T-cell (primary cell): ENCODE measurements around the genes PTPRO and CAPZA3.

- PRO-cap, 7 experiments = no peak in any of the 7 experiments
Observed at GRCh38 chr12:14849598-14850169, 6.4 kb upstream of the ART4 start.

DNA sequence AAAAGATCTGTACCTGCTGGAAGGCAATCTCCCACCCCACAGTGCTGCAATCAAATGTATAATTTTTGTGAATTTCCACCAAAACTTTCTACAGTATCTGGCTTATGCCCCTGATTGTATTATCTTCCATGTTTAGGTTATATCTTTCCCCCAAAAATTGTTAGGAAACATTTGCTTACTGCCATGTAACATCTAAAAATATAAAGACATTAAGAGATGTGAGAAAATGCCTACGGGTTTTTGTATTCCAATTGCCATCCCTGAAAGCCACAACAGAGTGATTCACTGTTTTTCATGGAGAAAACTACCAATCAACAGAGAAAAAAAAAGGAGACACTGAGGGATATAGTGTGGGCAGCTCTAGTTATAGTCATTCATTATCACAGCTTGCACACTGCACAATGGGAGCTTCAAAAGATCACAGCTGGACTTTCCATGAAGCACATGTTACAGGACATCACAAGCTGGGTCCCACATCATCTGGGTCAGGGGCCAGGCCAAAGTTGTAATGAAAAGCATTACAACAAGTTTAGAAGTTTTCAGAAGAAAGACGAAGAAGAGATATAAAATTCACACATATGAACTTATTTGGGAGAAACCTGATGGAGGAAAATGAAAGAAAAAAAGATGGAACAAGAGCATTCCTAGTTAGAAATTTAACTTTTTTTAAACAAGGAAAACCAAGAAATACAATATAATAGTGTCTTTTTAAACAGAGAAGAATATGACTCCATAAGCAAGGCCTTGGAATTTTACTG lies 41.6 kb downstream of the RERG start:
- PRO-cap, 7 experiments = no peak in any of the 7 experiments

- PRO-cap, 7 experiments = no peak in any of the 7 experiments
Observed at GRCh38 chr12:15322279-15323216, at the start of gene PTPRO. Gene PTPRO, plus strand, starts transcription at chr12:15322508.

- PRO-cap, 7 experiments = peak in 7 of 7 experiments; most common plus-strand start chr12:15546356 (in 2); most common minus-strand start chr12:15546599 (in 7)
Observed at GRCh38 chr12:15546138-15547006, 224.1 kb downstream of the PTPRO start.

DNA sequence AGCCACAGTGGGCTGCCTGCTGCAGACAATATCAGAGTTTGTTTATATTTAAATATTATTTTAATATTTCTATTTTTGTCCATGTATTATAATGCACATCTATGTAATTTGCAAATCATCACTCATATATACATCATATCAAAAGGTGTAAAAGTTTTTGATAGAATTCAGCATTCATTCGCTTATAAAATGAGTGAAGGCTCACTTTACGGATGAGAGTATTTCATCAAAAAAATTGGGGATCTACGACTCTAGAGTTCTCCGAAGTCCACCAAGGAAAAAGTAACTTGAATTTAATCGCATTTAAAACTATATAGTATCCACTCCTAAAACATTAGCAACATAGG lies 790 bp upstream of the STRAP start:
- PRO-cap, 7 experiments = no peak in any of the 7 experiments

- PRO-cap, 7 experiments = no peak in any of the 7 experiments
Observed at GRCh38 chr12:15995079-15996221, 84.3 kb downstream of the DERA start.

DNA sequence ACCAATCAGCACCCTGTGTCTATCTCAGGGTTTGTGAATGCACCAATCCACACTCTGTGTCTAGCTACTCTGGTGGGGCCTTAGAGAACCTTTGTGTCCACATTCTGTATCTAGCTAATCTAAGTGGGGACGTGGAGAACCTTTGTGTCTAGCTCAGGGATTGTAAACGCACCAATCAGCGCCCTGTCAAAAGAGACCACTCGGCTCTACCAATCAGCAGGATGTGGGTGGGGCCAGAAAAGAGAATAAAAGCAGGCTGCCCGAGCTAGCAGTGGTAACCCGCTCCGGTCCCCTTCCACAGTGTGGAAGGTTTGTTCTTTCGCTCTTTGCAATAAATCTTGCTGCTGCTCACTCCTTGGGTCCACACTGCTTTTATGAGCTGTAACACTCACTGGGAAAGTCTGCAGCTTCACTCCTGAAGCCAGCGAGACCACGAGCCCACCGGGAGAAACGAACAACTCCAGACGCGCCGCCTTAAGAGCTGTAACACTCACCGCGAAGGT lies 146.9 kb downstream of the DERA start:
- PRO-cap, 7 experiments = no peak in any of the 7 experiments

DNA sequence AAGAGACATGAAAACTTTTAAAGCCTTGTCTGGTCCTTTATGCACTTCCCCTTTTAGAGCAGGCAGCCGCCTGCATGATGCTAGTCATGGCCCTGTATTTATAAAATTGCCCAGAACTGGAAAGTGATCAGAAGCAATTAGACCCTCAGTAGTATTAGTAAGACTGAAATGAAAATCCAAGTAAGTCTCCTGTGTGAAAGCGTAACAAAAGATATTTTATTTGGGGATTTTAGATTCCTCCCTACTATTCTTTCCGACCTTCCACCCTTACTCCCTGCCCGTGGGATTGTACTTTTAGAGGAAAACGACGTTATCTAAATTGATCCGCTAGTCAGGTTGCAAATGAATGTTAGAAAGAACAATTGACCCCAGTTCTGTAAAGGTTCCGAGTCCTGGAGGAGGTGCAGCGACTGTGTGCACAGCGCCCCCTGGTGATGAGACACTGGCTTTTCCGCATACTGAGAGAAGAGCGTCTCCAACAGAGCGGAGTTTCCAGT lies 12.3 kb downstream of the MGST1 start:
- PRO-cap, 7 experiments = no peak in any of the 7 experiments

DNA sequence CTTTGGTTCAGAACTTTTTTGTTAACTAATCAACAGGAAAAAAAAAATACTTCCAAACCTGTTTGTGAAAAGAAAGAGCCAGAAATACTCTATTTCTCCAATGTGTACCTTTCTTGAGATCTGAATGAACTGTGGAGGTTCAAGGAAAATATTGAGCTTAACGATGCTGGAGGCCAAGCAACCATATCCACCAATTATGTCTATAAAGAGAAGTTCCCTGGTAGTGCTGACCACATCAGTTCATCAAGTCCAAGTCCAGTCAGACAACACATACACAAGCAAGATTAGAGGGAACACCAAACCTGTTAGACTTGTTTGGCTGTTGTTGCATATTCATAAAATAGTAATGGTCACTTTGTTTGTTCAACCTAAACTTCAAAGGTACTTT lies 81.7 kb downstream of the LMO3 start:
- PRO-cap, 7 experiments = no peak in any of the 7 experiments

- PRO-cap, 7 experiments = no peak in any of the 7 experiments
Observed at GRCh38 chr12:16599107-16599462, 6.9 kb downstream of the LMO3 start.

GRCh38 chr12:18737853-18738418 lies at the start of gene CAPZA3:
Gene CAPZA3, plus strand, starts transcription at chr12:18738119.
- PRO-cap, 7 experiments = no peak in any of the 7 experiments

DNA sequence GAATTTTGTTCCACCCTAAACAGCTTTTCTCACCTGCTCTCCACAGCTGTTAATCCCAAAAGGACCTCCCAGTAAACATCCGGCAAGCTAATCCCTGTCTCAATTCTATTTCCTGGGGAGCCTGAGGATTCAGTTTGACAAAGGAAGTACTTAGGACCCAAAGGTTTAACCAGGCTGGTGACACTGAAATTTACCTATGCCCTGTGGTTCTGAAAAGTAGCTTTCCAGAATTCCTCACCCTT lies 15.0 kb downstream of the CAPZA3 start:
- PRO-cap, 7 experiments = no peak in any of the 7 experiments

GRCh38 chr12:19150193-19151332 lies 21.0 kb downstream of the PLEKHA5 start:
- PRO-cap, 7 experiments = no peak in any of the 7 experiments

- PRO-cap, 7 experiments = no peak in any of the 7 experiments
Observed at GRCh38 chr12:19188808-19189826, 59.6 kb downstream of the PLEKHA5 start.

DNA sequence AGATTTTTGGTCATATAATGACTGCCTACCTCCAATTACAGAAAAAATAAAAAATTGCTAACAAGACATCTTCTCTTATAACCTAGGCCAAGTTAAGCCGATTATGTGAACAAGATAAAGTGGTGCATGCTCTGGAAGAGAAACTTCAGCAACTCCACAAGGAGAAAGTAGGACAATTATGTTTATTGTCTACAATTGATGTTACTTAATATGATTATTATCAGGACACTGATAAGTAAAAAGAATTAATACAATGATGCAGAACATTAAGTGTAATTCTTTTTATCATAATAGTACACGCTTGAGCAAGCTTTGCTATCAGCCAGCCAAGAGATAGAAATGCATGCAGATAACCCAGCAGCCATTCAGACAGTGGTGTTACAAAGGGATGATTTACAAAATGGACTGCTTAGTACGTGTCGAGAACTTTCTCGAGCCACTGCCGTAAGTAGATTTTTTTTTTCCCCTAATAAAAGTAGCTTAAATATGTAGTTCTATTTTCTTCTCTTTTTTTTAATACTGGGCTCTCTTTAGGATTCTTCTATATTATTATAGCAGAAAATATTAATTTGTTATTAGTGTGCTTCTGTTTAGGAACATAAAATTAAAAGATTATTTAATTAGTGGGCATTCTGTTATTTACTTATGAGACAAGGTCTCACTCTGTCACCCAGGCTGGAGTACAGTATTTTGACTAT lies 116.9 kb upstream of the AEBP2 start:
- PRO-cap, 7 experiments = no peak in any of the 7 experiments

DNA sequence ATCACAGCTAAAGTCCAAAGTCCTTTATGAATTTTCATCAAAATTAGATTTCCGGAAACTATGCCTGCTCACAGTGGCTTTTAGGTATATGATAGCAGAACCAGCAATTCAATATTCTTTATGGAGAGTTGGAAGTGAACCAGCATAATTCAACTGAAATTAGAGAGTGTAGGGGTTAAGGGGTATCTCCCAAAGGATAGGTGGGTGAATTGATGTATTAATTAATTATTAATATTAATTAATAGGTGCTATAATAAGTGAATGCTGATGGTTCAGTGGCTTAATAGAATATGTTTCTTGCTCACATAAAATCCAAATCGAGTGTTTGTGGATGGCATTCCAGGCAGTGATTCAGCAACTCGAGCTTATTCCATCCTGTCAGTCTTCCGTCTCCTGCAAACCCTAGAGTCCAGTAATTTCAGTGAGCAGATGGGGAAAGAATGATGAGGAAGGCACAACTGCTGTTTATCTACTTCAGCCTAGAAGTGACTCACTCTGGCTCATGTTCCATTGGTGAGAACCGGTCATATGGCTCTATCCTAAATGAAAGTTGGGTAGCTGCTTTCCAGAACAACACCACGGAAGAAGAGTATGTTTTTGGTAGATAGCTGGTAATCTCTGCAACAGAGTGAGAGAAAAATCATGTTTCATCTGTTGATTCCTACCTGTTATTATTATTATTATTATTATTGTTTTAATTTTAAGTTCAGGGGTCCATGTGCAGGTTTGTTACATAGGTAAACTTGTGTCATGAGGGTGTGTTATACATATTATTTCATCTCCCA lies 421.8 kb upstream of the PDE3A start:
- PRO-cap, 7 experiments = no peak in any of the 7 experiments

DNA sequence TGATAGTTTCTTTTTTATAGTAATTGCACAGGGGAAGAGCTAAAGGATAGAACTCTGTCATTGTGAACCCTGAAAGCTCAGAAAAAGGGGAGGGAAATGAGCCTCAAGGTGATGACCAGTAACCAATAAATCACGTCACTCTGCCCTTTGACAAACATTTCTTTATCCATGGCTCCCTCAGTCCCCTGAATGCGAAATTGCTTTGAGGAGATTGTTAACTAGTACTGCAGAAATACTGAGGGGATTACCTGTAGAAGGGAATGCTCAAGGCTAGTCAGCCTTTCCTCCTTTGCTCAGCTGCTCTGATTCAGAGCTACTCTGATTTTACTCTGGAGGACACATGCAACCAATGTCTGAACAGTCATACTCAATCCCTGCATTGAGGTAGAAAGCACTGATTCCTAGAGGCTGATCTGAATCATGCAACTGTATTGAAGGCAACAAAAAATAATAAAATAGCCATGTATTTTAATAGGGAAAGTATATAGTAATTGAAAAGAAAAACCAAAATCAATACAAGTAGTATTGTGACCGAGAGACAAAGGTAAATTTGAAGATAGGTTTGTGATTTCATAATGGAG lies 24.7 kb downstream of the SLCO1B1 start:
- PRO-cap, 7 experiments = no peak in any of the 7 experiments

DNA sequence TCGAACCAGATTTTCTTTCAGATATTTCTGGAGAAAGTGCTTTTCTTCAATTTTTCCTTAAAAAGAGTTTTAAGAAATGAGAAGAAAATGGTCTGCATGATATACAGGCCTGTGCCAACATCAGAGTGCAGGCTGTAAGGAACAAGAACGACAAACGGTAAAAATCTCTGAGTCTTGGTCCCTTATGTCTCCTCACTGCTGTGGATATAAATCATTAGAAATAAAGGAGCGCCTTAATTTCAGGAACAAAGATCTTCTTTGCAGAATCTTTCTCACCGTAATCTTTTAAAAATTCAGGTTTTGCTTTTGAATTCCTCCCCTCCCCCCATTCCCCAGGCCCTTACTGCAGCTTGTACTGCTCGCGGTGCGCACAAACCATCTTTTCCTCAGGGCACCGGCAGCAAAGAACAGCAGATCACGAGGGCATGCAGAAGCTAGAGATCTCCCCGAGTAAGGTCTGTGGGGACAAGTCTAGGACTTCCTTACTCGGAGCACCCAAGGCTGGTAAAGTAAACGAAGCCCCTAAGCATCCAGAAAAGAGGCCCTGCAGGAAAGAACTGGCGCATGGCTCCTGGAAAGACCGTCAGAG lies 904 bp downstream of the LDHB start:
- PRO-cap, 7 experiments = peak in 5 of 7 experiments; most common plus-strand start position 410 of the sequence (in 3); most common minus-strand start position 283 of the sequence (in 1)

- PRO-cap, 7 experiments = no peak in any of the 7 experiments
Observed at GRCh38 chr12:21662217-21662798, 4.7 kb upstream of the LDHB start.

DNA sequence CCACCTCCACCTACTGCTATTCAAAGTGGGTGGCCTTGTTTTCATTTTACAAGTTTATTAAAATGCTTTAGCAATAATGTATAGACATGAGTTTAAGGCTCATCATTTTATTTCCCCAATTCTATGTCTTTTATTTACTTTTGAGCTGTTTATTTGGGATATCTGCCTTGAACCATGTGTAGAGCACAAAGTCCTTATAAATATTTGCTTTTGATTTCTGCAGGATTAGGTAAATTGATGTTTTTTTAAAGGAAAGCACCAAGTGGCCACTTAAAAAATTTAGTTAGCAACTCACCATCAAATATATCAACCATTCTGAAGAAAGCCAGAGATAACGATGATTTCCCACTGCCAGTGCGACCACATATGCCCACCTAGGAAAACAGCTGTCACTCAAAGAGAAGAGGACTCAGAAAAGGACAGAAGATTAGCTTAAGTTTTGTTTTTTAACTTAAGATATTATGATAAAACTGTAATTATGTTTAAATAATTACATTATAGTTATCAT lies 39.9 kb upstream of the KCNJ8 start:
- PRO-cap, 7 experiments = no peak in any of the 7 experiments